ENCODE measurements around a stretch of chr2.

DNA sequence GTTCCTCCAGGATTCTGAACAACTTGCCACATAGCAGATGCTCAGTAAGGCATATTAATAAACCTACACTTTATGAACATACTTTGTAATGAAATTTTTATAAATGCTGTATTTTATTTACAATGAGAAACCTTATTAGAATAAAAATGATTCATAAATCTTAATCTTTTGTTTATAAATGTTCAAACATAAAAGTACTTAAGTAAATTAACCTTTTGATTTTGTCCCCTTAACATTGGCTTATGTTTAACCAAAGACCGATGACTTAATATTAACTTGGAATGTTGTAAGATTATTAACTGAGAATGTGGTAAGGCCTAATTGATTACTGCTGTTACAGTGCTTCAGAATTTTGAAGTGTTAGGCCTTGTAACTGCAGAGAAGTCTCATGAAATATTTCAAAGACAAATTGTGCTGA, 5.7 kb downstream of the CPS1 start:
- RRBS, result no CpG with 5 or more reads among the region's 1 CpG

- RRBS, result no CpG with 5 or more reads among the region's 6 CpGs
These were observed 74.5 kb downstream of the CPS1 start for GRCh38 chr2:210630852-210631285.

DNA sequence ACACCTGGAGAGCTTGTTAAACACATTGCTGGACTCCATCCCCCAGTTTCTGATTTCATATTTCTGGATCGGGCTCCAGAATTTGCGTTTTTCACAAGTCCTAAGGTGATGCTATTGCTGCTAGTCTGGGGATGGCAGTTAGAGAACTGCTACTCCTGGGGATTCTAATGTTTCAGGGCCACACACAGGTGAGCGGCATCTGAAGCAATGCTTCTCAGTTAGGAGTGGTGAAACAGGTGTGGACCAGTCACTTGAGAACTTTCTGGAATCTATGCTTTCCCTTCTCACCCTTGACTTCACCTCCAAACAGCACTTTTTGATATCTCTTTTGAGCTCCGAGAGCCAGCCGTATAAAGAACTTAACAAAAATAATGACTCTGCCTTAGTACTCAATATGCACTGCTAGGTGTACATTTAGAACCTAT, 100.5 kb downstream of the CPS1 start:
- RRBS, result no CpG with 5 or more reads among the region's 5 CpGs

GRCh38 chr2:210670984-210671485, 114.6 kb downstream of the CPS1 start:
- RRBS, result no CpG with 5 or more reads among the region's 4 CpGs

- RRBS, result no CpG with 5 or more reads among the region's 1 CpG
These were observed 840.3 kb downstream of the CPS1 start for GRCh38 chr2:211396815-211397055.

- RRBS, result no CpG with 5 or more reads among the region's 5 CpGs
These were observed 394.6 kb downstream of the ERBB4 start for GRCh38 chr2:212143935-212144384.

DNA sequence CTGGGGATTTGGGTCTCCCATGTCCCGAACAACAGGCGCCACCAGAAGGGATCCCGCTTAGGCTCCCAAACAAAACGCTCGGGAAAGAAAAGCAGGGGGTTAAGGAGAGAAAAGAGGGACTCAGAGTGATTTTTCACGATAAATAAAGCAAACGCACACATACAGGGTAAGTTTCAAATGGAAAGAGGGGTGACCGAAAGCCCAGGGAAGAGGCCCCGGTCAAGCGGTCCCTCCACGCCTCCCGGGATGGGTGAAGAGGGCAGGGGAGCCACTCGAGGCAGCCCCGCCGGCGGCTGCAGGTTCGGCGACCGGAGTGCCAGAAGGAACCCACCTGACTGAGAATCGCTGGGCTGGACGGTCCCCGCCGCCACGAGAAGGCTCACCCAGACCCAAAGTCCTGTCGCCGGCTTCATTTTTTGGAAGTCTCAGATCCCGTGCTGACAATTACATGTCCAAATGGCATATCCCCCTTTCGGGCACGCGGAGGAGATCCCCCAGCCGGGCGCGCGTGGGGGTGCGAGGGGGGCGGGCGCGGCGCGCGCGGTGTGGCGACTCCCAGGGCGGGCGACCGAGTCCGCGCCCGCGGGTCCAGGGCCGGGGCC, 383 bp downstream of the ERBB4 start:
- RRBS, result 5% methylated on average over 22 of the region's 51 CpGs

GRCh38 chr2:213129426-213129768, 22.0 kb downstream of the IKZF2 start:
- RRBS, result no CpG with 5 or more reads among the region's 3 CpGs

DNA sequence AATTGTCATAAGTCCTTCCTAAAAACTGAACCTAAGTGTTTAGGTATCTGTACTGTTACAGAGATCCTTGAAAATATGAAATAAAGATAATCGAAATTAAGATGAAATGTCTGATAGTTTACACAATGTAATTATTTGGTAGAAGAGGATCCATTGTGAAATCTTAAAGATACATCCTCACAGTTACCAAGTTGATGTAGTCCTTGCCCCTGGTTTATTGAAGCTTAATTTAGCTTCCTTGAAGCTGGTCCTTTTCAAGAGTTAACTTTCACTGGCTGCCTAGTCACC, 2.1 kb upstream of the IKZF2 start:
- RRBS, result no CpG with 5 or more reads among the region's 1 CpG

DNA sequence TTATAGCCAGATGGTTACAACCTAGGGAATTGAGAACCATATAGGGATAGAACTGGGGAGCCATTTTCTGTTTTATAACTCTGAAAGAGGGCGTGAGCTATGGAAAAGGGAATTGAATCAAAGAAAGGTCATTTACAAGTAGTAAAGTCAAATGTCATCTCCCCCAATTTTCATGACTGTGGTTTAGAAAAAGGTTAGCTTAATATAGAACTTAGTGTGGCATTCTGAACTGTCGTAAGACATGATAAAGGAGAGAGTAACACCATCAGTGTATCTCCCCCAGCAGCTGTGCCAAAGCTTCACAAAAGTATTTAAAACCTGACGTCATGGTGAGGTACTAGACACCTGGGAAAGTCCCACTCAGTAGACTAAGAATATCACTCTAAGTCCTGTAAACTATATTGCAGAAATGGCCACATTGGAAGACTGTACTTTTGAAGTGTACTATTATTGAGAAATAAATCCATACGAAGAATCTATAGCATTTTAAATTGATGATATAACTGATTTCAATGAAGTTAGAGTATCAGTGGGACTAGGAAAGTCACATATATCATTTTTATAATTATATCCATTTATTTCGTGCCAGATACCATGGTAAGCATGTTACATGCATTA, 5.9 kb upstream of the IKZF2 start:
- RRBS, result no CpG with 5 or more reads among the region's 5 CpGs

GRCh38 chr2:213216449-213216997, 65.1 kb upstream of the IKZF2 start:
- RRBS, result no CpG with 5 or more reads among the region's 5 CpGs

GRCh38 chr2:215293796-215294420, 18.0 kb upstream of the ATIC start:
- RRBS, result no CpG with 5 or more reads among the region's 4 CpGs

GRCh38 chr2:215365517-215366115, 53.8 kb downstream of the ATIC start:
- RRBS, result no CpG with 5 or more reads among the region's 7 CpGs

DNA sequence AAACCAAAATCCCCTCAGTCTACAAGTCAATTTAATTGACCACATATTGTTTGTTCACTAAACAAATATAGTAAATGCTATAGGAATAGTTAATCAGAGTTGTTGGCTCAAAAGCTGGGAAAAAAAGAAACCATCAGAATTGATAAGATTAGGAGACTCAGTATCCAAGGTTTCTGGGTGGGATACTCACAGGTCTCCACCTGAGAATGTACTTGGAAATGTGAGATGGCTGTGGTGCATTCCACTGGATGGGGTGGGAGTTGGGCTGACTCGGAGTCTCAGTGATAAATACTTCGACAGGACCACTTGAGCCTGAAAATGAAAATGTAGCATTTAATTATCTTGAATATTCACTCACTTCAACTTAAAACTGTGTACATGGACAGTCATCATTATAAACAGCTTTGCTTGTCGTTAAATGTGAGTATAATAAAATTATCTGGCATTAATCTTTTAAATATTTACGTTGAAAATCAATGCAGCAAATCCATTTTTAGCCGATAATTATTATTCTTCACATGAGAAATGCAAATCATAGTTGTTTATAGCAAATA, 21.1 kb downstream of the FN1 start:
- RRBS, result no CpG with 5 or more reads among the region's 5 CpGs

DNA sequence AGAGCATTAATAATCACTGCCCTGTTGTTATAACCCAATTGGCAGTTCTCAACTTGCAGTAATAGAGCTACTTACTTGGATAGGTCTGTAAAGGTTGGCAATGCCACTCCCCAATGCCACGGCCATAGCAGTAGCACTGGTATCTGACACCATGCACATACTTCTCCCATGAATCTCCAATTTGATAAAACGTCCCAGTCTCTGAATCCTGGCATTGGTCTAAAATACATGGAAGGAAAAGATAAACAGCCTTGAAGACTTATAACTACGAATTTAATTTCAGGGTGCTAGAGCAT, 16.8 kb downstream of the FN1 start:
- RRBS, result no CpG with 5 or more reads among the region's 3 CpGs

DNA sequence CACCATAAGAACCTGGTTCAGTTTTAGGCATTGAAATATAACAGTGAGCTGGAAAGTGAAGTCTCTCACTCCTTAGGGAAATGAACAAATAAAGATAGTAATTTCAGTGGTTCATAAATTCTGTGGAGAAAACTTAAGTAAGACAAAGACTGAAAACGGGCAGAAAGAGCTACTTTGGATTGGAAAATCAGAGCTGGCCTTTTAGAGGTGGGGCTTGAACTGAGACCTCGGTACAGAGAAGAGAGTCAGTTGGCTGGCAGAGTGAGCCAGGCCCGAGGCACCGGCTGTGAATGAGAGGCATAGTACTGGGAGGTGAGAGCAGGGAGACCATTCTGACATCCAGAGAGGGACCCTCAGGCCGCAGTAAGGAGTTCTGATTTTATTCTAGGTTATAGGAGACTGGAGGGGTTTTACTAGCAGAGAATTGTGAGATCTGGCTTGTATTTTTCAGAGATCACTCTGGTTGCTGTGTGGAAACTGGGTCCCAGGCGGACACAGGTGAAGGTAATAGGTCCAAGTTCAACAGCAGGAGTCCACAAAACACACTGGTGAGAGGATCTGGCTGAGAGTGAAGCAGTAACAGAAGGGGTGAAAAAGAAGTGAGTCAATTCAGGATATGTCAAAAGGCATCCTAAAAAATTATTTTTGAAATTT, 75.9 kb upstream of the FN1 start:
- RRBS, result no CpG with 5 or more reads among the region's 6 CpGs

DNA sequence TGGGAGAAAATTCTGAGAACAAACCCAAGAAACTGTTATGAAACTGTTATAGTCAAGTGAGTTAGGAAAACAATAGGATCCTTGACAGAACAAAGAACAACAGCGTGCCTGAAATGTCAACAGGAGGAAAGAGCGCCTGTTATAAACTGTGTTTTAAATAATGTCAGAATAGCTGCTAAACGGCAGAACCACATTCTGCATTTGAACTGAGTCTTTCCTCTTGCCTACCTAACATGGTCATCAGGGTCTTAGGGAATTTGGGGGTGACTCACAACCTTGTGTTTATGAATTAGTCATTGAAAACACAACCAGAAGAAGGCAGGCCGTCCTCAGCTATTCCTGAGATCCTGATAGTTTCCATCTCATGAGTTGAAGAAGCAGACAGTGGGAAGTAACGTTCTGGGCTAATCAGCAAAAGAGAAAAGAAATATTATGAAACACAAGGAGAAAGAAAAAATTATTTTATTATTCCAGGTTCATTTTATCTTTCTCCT, 222.0 kb upstream of the FN1 start:
- RRBS, result no CpG with 5 or more reads among the region's 5 CpGs

GRCh38 chr2:215717804-215718497, 282.1 kb upstream of the FN1 start:
- RRBS, result no CpG with 5 or more reads among the region's 9 CpGs

DNA sequence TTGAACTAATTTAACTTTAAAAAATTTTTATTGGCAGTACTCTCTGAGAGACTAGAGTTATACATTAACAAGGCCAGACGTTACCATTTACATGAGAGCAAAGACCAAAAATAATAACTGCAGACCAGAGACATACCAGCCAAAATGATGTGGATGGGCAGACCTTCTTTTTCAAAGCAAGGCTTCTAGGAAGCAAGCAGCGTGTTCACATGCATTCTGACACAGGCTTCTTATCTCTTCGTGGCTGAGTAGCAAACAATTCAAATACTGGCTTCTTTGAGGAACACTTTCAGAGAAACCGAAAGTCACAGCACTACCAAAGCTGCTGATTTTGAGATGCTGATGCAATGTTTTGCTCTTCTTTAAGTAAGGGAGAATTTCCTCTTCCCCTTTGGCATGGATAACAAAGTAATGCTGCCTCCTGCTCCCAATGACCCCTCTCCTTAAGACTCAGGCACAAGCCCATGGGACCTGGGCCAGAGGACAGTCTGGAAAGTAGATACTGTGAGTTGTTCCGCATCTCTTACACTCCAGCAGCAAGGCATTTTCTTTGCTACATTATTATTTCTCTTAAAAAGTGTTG, 182.0 kb downstream of the MREG start:
- RRBS, result no CpG with 5 or more reads among the region's 5 CpGs